K562 (cell line): ENCODE data around the genes PPP4R3A and SLC24A4.

- RAMPAGE, long total RNA = no peak
- RRBS = no CpG with 5 or more reads among the region's 6 CpGs
PRO-cap:
- standard = no peak
- CoPRO, capped RNA only, 2 experiments = no peak in any of the 2 experiments
- CoPRO, capped and uncapped RNA, 2 experiments = no peak in any of the 2 experiments
- CoPRO, uncapped RNA only, 2 experiments = no peak in any of the 2 experiments
CAGE:
- cytosol, long polyA plus RNA = no peak
- long polyA plus RNA = no peak
- nucleolus, long total RNA = no peak
- nucleus, long polyA plus RNA = no peak
Observed at GRCh38 chr14:91377879-91378322, 39.7 kb downstream of the CCDC88C start.

DNA sequence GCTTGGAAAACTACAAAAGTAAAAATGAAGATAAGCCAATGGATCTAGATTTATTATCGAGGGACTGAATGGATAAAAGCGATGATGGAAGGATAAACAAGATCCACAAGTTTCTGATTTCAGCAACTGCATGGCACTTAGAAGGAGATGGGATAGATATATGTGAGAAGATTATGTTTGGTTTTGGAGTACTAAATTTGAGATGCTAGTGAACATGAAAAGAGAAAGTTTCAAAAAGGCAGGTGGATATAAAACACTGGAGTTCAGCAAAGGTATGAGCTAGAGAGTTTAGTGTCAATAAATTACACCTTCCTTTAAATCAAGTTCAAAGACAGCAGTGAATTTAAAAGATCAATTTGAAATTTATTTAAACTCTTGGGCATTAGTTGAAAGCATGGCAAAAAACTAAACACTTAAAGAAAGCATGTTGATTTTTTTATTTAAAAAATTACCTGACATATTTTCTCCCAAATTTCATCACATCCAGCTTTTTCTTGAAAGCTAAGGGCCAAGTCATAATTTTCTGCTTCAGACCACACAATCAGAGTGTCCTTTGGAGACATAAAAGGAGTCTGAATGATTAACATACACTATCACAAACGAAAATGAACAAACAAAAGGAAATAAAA, 24.8 kb downstream of the PPP4R3A start:
- RAMPAGE, long total RNA = no peak
- RRBS = no CpG with 5 or more reads among the region's 3 CpGs
PRO-cap:
- standard = no peak
- CoPRO, capped RNA only, 2 experiments = no peak in any of the 2 experiments
- CoPRO, capped and uncapped RNA, 2 experiments = no peak in any of the 2 experiments
- CoPRO, uncapped RNA only, 2 experiments = peak in 1 of 2 experiments; most common plus-strand start position 191 of the sequence (in 1)
CAGE:
- cytosol, long polyA plus RNA = no peak
- long polyA plus RNA = no peak
- nucleolus, long total RNA = no peak
- nucleus, long polyA plus RNA = no peak

DNA sequence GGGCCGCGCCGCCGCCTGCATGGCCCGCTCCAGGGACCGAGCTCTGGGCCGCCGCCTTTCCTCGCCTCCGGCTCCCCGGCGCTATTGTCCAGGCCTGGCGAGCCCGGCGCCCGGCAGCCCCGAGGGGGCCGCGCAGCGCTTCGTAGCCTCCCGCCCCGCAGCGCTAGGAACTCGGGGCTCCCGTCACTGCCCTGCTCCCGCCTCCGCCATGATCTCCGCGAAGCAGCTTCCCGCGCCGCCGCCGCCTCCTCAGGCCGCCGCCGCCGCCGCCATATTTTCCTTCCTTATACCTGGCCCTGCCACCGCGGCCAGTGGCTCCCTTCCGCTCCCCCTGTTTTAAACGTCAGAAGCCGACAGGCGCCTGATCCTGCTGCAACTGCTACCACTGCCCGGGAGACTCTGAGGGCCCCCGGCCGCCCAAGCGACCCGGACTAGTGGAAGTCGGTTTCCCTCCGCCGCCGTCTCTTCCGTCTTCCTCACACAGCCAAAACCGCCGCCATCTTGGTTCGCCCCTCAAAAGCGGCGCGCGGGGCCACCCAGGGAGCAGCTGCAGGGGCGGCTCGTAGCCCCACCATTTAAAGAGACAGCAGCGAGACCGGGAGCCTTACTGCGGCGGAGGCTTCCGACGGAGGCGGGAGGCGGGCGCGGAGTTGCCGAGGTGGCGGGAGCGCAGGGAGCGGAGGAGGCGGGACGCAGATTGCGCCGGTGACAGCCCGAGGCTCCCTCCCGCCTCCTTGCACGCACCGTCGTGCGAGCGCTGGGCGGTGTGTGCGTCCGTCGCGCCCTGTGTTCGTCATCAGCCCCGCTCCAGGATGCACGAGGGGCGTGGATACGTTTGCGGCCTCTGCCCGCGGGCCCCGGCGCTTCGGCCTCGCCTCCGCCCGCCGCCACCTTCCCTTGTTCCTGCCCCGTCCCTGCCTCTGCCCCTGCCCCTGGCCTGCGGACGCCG, at the start of gene PPP4R3A:
Gene PPP4R3A, minus strand, starts transcription at position 526 of the 949 bp plus-strand sequence.
- RAMPAGE, long total RNA = start-site peak on the minus strand centred at position 633 of the sequence, 262 bp wide, 645 and 297 reads in 2 replicates
- RRBS = 2% methylated on average over 10 of the region's 114 CpGs
PRO-cap:
- standard = bidirectional peak, plus-strand start at position 607 of the sequence, minus-strand start at position 503 of the sequence; bidirectional peak, plus-strand start at position 834 of the sequence, minus-strand start at position 736 of the sequence
- CoPRO, capped RNA only, 2 experiments = peak in 2 of 2 experiments; most common plus-strand start position 838 of the sequence (in 1); most common minus-strand start position 503 of the sequence (in 2)
- CoPRO, capped and uncapped RNA, 2 experiments = peak in 2 of 2 experiments; most common plus-strand start position 796 of the sequence (in 2); most common minus-strand start position 503 of the sequence (in 2)
- CoPRO, uncapped RNA only, 2 experiments = peak in 2 of 2 experiments; most common plus-strand start position 867 of the sequence (in 1); most common minus-strand start position 459 of the sequence (in 1)
CAGE:
- cytosol, long polyA plus RNA = start-site peak on the minus strand centred at position 508 of the sequence, 18 bp wide, 225 and 162 reads in 2 replicates; start-site peak on the minus strand centred at position 716 of the sequence, 31 bp wide, 178 and 43 reads in 2 replicates
- long polyA plus RNA = start-site peak on the minus strand centred at position 510 of the sequence, 37 bp wide, 151 and 199 reads in 2 replicates
- nucleolus, long total RNA = no peak
- nucleus, long polyA plus RNA = start-site peak on the minus strand centred at position 509 of the sequence, 39 bp wide, 285 and 497 reads in 2 replicates; start-site peak on the minus strand centred at position 709 of the sequence, 73 bp wide, 228 and 212 reads in 2 replicates

DNA sequence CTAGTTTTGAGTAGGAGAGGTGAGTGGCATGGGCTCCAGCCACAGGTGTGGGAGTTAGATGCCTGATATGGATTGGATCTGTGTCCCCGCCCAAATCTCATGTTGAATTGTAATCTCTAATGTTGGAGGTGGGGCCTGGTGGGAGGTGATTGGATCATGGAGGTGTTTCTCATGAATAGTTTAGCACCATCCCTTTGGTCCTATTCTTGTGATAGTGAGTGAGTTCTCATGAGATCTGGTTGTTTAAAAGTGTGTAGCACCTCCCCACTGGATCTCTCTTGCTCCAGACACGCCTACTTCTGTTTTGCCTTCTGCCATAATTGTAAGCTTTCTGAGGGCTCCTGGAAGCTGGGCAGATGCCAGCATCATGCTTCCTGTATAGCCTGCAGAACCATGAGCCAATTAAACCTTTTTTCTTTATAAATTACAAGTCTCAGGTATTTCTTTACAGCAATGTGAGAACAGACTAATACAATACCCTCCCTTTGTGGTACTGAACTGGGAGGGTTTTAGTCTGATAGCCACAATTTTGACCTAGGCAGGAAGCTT, 27.8 kb upstream of the CATSPERB start:
- RAMPAGE, long total RNA = no peak
- RRBS = no CpG with 5 or more reads among the region's 2 CpGs
PRO-cap:
- standard = no peak
- CoPRO, capped RNA only, 2 experiments = no peak in any of the 2 experiments
- CoPRO, capped and uncapped RNA, 2 experiments = no peak in any of the 2 experiments
- CoPRO, uncapped RNA only, 2 experiments = no peak in any of the 2 experiments
CAGE:
- cytosol, long polyA plus RNA = no peak
- long polyA plus RNA = no peak
- nucleolus, long total RNA = no peak
- nucleus, long polyA plus RNA = no peak

GRCh38 chr14:91947759-91948397, 384 bp upstream of the FBLN5 start:
- RAMPAGE, long total RNA = no peak
- RRBS = 4% methylated on average over 16 of the region's 37 CpGs
PRO-cap:
- standard = no peak
- CoPRO, capped RNA only, 2 experiments = no peak in any of the 2 experiments
- CoPRO, capped and uncapped RNA, 2 experiments = no peak in any of the 2 experiments
- CoPRO, uncapped RNA only, 2 experiments = no peak in any of the 2 experiments
CAGE:
- cytosol, long polyA plus RNA = no peak
- long polyA plus RNA = no peak
- nucleolus, long total RNA = no peak
- nucleus, long polyA plus RNA = no peak

DNA sequence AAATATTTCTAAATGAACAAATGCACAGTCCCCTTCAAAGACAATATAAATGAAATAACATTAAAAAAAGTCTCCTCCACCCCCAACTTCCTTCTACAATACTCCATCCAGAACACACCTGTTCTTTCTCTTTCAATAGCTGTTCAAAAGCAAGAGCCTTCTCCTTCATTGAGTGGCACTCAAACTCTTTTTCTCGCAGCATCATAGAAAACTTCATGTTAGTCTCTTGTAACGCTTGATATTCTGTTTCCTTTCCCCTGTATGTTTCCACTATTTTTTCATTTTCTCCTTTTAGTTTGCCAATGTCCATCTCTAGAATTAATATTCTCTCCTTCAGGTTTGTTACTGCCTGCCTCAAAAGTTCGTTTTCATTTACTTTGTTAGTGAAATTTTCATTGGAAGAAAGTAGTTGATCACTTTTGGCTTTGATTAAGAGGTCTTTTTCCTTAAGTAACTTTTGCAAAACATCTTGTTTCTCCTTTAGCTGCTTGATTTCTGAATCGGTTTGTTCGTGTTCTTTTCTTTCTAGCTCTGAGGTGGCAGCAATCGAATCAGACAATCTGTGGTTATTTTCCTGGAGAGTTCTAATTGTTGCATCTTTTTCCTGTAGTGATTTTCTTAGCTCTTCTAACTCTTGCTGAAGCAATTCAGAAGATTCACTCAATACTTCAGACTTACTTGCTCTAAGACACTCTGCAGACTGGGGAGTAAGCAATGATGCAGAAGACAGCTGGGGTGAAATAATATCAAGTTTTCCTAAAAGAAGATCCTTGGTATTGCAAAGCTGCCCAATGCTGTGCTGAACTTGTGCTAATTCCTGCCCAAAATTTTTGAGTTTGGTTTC, 36.3 kb downstream of the TRIP11 start:
- RAMPAGE, long total RNA = no peak
- RRBS = no CpG with 5 or more reads among the region's 6 CpGs
PRO-cap:
- standard = no peak
- CoPRO, capped RNA only, 2 experiments = no peak in any of the 2 experiments
- CoPRO, capped and uncapped RNA, 2 experiments = no peak in any of the 2 experiments
- CoPRO, uncapped RNA only, 2 experiments = no peak in any of the 2 experiments
CAGE:
- cytosol, long polyA plus RNA = no peak
- long polyA plus RNA = no peak
- nucleolus, long total RNA = no peak
- nucleus, long polyA plus RNA = no peak

DNA sequence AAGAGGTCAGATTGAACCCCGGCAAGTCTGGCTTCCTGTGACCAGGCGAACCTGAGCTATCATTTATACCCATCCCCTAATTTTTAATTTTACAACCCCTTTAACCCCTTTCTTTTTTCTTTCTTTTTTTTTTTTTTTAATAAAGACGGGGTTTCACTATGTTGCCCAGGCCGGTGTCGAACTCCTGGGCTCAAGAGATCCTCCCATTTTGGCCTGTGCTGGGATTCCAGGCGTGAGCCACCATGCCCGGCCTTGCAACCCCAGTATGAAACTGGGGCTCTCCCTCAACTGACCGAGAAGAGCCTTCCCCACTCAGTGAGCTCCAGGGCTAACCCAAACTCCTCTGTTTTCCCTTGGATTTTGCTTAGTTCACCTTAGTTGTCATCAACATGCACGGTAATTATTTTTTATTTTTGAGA, 971 bp downstream of the CPSF2 start:
- RAMPAGE, long total RNA = no peak
- RRBS = no CpG with 5 or more reads among the region's 9 CpGs
PRO-cap:
- standard = no peak
- CoPRO, capped RNA only, 2 experiments = no peak in any of the 2 experiments
- CoPRO, capped and uncapped RNA, 2 experiments = no peak in any of the 2 experiments
- CoPRO, uncapped RNA only, 2 experiments = no peak in any of the 2 experiments
CAGE:
- cytosol, long polyA plus RNA = no peak
- long polyA plus RNA = no peak
- nucleolus, long total RNA = no peak
- nucleus, long polyA plus RNA = no peak

DNA sequence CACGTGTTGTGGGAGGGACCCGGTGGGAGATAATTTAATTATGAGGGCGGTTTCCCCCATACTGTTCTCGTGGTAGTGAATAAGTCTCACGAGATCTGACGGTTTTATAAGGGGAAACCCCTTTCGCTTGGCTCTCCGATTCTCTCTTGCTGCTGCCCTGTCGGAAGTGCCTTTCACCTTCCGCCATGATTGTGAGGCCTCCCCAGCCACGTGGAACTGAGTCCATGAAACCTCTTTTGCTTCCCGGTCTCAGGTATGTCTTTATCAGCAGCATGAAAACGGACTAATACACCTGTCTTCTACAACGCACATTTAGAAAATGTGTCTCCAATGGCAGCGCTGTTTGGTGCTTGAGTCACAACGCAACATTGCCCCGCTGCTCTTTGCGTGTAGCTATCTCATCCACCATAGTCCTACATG, 35.8 kb upstream of the SLC24A4 start:
- RAMPAGE, long total RNA = no peak
- RRBS = no CpG with 5 or more reads among the region's 18 CpGs
PRO-cap:
- standard = no peak
- CoPRO, capped RNA only, 2 experiments = no peak in any of the 2 experiments
- CoPRO, capped and uncapped RNA, 2 experiments = no peak in any of the 2 experiments
- CoPRO, uncapped RNA only, 2 experiments = no peak in any of the 2 experiments
CAGE:
- cytosol, long polyA plus RNA = no peak
- long polyA plus RNA = no peak
- nucleolus, long total RNA = no peak
- nucleus, long polyA plus RNA = no peak

- RAMPAGE, long total RNA = no peak
- RRBS = 11% methylated on average over 34 of the region's 122 CpGs
PRO-cap:
- standard = no peak
- CoPRO, capped RNA only, 2 experiments = no peak in any of the 2 experiments
- CoPRO, capped and uncapped RNA, 2 experiments = no peak in any of the 2 experiments
- CoPRO, uncapped RNA only, 2 experiments = no peak in any of the 2 experiments
CAGE:
- cytosol, long polyA plus RNA = no peak
- long polyA plus RNA = no peak
- nucleolus, long total RNA = no peak
- nucleus, long polyA plus RNA = no peak
Observed at GRCh38 chr14:92322824-92323908, at the start of gene SLC24A4. SLC24A4 (plus strand) TSS chr14:92323165.

DNA sequence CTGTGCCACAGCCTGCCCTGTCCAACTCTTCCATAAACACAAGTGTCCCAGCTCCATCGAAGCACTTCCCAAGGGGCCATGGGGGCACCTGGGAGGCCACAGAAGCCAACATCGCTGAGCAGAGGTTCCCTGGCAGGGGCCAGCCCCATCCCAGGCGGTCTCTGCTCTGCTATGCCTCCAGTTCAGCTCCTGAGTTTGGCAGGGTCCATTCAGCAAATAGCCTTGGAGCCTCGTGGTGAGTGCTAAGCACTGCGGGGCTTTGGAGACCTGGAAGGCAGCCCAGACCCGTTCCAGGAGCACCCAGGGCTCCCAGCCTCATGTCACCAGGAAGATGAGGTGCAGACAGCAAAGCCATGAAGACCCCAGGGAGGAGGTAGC, 109.6 kb downstream of the LGMN start:
- RAMPAGE, long total RNA = no peak
- RRBS = no CpG with 5 or more reads among the region's 6 CpGs
PRO-cap:
- standard = no peak
- CoPRO, capped RNA only, 2 experiments = no peak in any of the 2 experiments
- CoPRO, capped and uncapped RNA, 2 experiments = no peak in any of the 2 experiments
- CoPRO, uncapped RNA only, 2 experiments = no peak in any of the 2 experiments
CAGE:
- cytosol, long polyA plus RNA = no peak
- long polyA plus RNA = no peak
- nucleolus, long total RNA = no peak
- nucleus, long polyA plus RNA = no peak

- RAMPAGE, long total RNA = no peak
- RRBS = 6% methylated on average over 5 of the region's 39 CpGs
PRO-cap:
- standard = no peak
- CoPRO, capped RNA only, 2 experiments = no peak in any of the 2 experiments
- CoPRO, capped and uncapped RNA, 2 experiments = no peak in any of the 2 experiments
- CoPRO, uncapped RNA only, 2 experiments = no peak in any of the 2 experiments
CAGE:
- cytosol, long polyA plus RNA = no peak
- long polyA plus RNA = no peak
- nucleolus, long total RNA = no peak
- nucleus, long polyA plus RNA = no peak
Observed at GRCh38 chr14:92651838-92652897, 96.3 kb downstream of the LGMN start.

DNA sequence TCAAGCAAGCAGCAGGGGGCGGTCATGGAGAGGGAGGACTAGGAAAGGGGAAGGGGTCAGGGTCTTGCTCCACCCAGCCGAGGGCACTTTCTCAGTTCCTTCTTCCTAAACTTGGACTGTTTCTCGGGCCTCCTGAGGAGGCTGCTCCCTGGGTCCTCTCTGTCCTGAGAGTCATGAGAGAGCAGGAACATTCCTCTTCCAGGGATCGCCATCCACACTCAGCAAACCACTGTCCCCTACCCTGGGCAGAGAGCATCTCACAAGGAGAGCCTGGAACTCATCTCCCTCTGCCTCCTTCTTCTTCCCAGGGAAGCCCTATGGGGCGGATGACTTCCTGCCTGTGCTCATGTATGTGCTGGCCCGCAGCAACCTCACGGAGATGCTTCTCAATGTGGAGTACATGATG, 72.3 kb downstream of the LGMN start:
- RAMPAGE, long total RNA = no peak
- RRBS = no CpG with 5 or more reads among the region's 7 CpGs
PRO-cap:
- standard = no peak
- CoPRO, capped RNA only, 2 experiments = no peak in any of the 2 experiments
- CoPRO, capped and uncapped RNA, 2 experiments = no peak in any of the 2 experiments
- CoPRO, uncapped RNA only, 2 experiments = no peak in any of the 2 experiments
CAGE:
- cytosol, long polyA plus RNA = no peak
- long polyA plus RNA = no peak
- nucleolus, long total RNA = no peak
- nucleus, long polyA plus RNA = no peak

DNA sequence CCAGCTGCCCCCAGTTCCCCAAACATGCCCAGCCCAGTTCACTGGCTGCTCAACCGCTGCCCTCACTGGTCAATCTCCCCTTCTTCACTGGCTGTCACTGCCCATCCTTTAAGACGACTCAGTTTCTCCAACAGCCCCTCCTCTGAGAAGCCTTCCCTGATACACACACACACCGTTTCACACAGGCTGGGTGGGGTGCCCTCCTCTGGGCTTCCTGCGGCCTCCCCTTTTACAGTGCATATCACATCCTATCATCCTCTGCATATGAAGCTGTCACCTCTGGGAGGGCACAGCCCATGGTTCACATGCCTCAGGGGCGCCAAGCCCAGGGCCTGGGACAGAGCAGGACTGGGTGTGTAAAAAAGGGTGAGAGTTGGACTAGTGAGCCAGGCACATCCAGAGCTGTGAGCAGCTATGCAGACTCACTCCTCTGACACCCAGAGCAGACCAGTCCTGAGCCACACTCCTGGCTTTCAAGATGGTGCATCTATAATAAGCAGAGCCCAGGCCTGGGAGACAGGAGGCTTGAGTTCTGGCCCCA, 62.7 kb downstream of the LGMN start:
- RAMPAGE, long total RNA = no peak
- RRBS = no CpG with 5 or more reads among the region's 5 CpGs
PRO-cap:
- standard = no peak
- CoPRO, capped RNA only, 2 experiments = no peak in any of the 2 experiments
- CoPRO, capped and uncapped RNA, 2 experiments = no peak in any of the 2 experiments
- CoPRO, uncapped RNA only, 2 experiments = no peak in any of the 2 experiments
CAGE:
- cytosol, long polyA plus RNA = no peak
- long polyA plus RNA = no peak
- nucleolus, long total RNA = no peak
- nucleus, long polyA plus RNA = no peak

GRCh38 chr14:92726734-92727050, 21.7 kb downstream of the LGMN start:
- RAMPAGE, long total RNA = no peak
- RRBS = no CpG with 5 or more reads among the region's 2 CpGs
PRO-cap:
- standard = no peak
- CoPRO, capped RNA only, 2 experiments = no peak in any of the 2 experiments
- CoPRO, capped and uncapped RNA, 2 experiments = no peak in any of the 2 experiments
- CoPRO, uncapped RNA only, 2 experiments = no peak in any of the 2 experiments
CAGE:
- cytosol, long polyA plus RNA = no peak
- long polyA plus RNA = no peak
- nucleolus, long total RNA = no peak
- nucleus, long polyA plus RNA = no peak

- RAMPAGE, long total RNA = no peak
- RRBS = no CpG with 5 or more reads among the region's 13 CpGs
PRO-cap:
- standard = no peak
- CoPRO, capped RNA only, 2 experiments = no peak in any of the 2 experiments
- CoPRO, capped and uncapped RNA, 2 experiments = no peak in any of the 2 experiments
- CoPRO, uncapped RNA only, 2 experiments = no peak in any of the 2 experiments
CAGE:
- cytosol, long polyA plus RNA = no peak
- long polyA plus RNA = no peak
- nucleolus, long total RNA = no peak
- nucleus, long polyA plus RNA = no peak
Observed at GRCh38 chr14:92906742-92907601, 16.0 kb upstream of the CHGA start.

DNA sequence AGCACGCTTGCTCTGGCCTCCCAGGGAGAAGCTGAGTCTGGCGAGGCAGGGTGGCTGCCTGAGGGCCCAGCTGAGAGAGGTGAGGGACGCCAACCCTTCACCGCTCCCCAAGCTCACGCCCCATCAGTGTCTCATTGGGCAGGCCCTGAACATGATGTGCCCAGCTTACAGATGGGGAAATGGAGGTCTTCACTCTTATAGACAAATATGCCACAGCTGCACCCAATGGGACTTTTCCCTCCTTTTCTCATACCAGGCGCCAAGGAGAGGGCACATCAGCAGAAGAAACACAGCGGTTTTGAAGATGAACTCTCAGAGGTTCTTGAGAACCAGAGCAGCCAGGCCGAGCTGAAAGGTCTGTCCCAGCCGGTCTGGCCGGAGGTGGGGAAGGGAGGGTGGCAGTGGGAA, 6.5 kb downstream of the CHGA start:
- RAMPAGE, long total RNA = no peak
- RRBS = no CpG with 5 or more reads among the region's 10 CpGs
PRO-cap:
- standard = no peak
- CoPRO, capped RNA only, 2 experiments = no peak in any of the 2 experiments
- CoPRO, capped and uncapped RNA, 2 experiments = no peak in any of the 2 experiments
- CoPRO, uncapped RNA only, 2 experiments = no peak in any of the 2 experiments
CAGE:
- cytosol, long polyA plus RNA = no peak
- long polyA plus RNA = no peak
- nucleolus, long total RNA = no peak
- nucleus, long polyA plus RNA = no peak

GRCh38 chr14:92964588-92965243, 41.8 kb downstream of the CHGA start:
- RAMPAGE, long total RNA = no peak
- RRBS = no CpG with 5 or more reads among the region's 6 CpGs
PRO-cap:
- standard = no peak
- CoPRO, capped RNA only, 2 experiments = no peak in any of the 2 experiments
- CoPRO, capped and uncapped RNA, 2 experiments = no peak in any of the 2 experiments
- CoPRO, uncapped RNA only, 2 experiments = no peak in any of the 2 experiments
CAGE:
- cytosol, long polyA plus RNA = no peak
- long polyA plus RNA = no peak
- nucleolus, long total RNA = no peak
- nucleus, long polyA plus RNA = no peak

DNA sequence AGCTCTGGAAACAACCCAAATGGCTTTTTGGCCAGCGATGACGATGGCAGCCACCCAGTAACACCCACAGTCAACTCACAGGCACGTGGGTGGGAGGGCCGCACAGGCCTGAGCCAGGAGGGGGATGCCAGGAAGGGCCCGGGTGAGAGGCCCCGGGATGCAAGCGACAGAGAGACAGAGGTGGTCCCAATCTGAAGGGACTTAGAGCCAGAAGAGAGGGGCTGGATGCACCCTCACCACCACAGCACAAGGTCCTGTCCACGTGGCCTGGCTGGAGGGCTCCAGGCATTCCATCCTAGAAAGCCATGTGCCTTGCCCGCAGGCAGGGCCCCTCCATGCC, 50.7 kb downstream of the CHGA start:
- RAMPAGE, long total RNA = no peak
- RRBS = no CpG with 5 or more reads among the region's 9 CpGs
PRO-cap:
- standard = no peak
- CoPRO, capped RNA only, 2 experiments = no peak in any of the 2 experiments
- CoPRO, capped and uncapped RNA, 2 experiments = no peak in any of the 2 experiments
- CoPRO, uncapped RNA only, 2 experiments = no peak in any of the 2 experiments
CAGE:
- cytosol, long polyA plus RNA = no peak
- long polyA plus RNA = no peak
- nucleolus, long total RNA = no peak
- nucleus, long polyA plus RNA = no peak